Mesenchymal stem cell of Wharton's jelly (primary cell): ENCODE data around the genes KLRF1, KLRC4 and TAS2R30.

- CAGE, long polyA plus RNA: no peak
Observed at GRCh38 chr12:9448608-9449071, 159.1 kb downstream of the KLRB1 start.

DNA sequence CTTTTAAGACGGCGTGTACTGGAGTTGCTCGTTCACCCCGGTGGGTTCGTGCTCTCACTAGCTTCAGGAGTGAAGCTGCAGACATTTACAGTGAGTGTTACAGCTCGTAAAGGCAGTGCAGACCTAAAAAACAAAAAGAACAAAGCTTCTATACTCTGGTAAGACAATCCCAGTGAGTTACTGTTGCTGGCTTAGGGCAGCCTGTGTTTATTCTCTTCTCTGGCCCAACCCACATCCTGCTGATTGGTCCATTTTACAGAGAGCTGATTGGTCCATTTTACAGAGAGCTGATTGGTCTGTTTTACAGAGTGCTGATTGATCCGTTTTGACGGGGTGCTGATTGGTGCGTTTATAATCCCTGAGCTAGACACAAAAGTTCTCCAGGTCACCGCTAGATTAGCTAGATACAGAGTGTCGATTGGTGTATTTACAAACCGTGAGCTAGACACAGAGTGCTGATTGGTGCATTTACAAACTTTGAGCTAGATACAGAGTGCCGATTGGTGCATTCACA is 158.0 kb downstream of the KLRB1 start:
- CAGE, long polyA plus RNA: no peak

- CAGE, long polyA plus RNA: no peak
Observed at GRCh38 chr12:9647264-9647786, 22.2 kb upstream of the CLEC2D start.

GRCh38 chr12:9673351-9673955 is 3.9 kb downstream of the CLEC2D start:
- CAGE, long polyA plus RNA: no peak

- CAGE, long polyA plus RNA: no peak
Observed at GRCh38 chr12:9740433-9740838, 20.3 kb downstream of the CD69 start.

- CAGE, long polyA plus RNA: no peak
Observed at GRCh38 chr12:9754171-9754768, 6.4 kb downstream of the CD69 start.

GRCh38 chr12:9827226-9827523 is at the start of gene KLRF1:
TSS of gene KLRF1 (plus strand) at chr12:9827481.
- CAGE, long polyA plus RNA: no peak

DNA sequence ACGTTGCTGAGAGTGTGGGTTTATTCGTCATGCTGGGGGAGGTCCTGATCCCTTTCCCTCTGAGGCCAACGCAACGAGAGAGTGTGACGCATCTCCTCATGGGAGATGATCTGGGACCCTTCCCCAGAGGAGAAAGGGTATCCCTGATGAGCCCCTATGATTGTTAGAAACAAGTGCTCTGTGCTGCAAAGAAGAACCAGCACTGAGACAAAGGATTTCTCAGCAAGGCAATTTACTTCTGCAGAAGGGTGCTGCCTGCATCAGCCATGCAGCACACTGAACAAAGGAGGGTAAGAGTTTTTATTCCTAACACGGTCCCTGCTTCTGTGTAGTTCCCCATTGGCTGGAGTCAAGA is 21.4 kb downstream of the CLEC2A start:
- CAGE, long polyA plus RNA: no peak

- CAGE, long polyA plus RNA: no peak
Observed at GRCh38 chr12:9964999-9965546, 6.1 kb upstream of the CLEC12A start.

DNA sequence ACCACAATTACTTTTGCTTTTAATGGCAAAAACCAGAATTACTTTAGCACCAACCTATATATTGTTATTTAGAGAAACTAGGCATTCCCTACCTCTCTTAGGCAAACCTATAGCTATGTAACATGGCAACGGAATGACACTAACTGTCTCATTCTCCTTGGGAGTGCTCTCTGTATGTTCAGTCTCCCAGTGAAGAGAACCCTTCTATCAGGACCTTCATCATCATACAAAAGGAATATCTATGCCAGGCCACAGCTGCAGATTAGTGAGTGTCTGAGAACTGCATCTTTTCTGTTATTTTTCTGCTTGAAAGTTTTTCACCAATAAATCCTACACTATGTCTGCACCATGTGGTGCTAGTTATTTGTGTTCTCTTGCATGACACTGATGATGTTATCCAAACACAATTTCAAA is 326 bp upstream of the CLEC12A start:
- CAGE, long polyA plus RNA: no peak

DNA sequence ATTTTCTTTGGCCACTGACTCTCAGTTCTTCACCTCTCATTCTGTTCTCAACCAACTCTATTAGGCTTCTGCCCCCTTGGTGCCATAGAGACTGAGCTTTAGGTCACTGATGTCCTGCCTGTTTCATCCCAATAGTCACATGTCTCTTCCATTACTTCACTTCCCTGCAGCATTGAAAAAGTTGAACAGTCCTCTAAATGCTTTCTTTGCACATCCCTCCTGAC is 2.7 kb downstream of the CLEC12A start:
- CAGE, long polyA plus RNA: no peak

DNA sequence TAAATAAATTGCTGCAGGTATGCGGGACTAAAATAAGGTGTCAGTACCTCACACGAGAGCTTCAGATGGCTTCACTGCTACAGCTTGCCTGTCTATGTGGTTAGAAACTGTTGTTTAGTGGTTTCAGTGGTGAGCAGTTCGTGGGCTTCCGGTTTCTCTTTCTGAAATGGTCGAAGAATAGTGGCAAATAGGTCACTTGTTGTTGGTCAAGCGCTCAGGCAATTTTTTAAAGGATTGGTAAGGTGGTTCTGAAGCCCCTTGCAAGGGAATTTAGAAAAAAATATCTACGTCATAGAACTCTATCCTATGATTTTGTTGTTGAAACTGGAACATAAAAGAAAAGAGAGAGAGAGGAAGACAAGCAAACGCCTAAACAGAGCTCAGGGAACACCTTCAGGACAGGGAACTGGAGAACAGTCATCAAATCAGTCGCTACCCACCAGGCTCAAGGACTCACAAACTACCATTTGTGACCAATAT is 31.3 kb downstream of the GABARAPL1 start:
- CAGE, long polyA plus RNA: no peak

DNA sequence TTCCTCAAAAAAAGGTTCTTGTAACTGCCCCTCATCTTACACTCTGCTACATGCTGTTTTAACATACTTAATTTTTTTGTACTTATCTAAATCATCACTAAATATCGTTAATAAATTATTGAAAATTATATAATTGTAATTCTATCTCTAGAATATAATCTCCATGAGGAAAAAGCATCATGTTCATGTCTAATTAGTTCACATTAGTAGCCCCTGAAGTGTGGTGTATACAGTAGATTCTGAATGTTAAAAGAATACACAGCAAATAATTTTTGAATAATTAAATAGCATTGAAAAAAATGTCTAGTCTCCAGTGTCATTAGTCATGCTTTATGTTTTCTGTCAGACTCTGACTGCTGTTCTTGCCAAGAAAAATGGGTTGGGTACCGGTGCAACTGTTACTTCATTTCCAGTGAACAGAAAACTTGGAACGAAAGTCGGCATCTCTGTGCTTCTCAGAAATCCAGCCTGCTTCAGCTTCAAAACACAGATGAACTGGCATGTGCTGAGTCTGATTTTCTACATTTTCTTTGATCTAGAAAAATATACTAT is 3.5 kb downstream of the KLRD1 start:
- CAGE, long polyA plus RNA: no peak

- CAGE, long polyA plus RNA: no peak
Observed at GRCh38 chr12:10391704-10392077, 1.9 kb upstream of the KLRK1 start.

DNA sequence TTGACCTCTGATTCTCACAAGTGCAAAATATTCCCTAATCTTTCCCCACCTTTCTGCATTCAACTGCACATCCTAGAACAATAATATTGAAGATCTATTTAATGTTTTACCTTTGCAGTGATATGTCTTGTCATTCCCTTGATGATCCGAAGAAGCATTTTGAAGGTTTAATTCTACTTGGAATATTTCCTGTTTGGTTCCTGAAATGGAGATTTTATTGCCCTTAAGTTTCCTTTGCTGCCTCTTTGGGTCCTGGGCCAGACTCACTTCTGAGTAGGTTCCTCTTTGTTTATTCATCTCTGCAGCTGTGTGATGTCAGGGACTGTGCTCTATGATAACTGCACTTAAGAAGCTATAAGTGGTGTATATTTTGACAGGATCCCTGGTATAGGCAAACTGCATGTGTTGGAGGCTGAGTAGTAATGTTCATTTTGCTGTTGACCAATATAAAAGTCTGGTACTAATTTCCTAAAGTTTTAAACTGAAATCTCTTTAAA is at the start of gene KLRC4:
Gene KLRC4, minus strand, starts transcription at position 479 of the 497 bp plus-strand sequence.
- CAGE, long polyA plus RNA: no peak

- CAGE, long polyA plus RNA: no peak
Observed at GRCh38 chr12:10703712-10704392, 19.3 kb downstream of the YBX3 start.

DNA sequence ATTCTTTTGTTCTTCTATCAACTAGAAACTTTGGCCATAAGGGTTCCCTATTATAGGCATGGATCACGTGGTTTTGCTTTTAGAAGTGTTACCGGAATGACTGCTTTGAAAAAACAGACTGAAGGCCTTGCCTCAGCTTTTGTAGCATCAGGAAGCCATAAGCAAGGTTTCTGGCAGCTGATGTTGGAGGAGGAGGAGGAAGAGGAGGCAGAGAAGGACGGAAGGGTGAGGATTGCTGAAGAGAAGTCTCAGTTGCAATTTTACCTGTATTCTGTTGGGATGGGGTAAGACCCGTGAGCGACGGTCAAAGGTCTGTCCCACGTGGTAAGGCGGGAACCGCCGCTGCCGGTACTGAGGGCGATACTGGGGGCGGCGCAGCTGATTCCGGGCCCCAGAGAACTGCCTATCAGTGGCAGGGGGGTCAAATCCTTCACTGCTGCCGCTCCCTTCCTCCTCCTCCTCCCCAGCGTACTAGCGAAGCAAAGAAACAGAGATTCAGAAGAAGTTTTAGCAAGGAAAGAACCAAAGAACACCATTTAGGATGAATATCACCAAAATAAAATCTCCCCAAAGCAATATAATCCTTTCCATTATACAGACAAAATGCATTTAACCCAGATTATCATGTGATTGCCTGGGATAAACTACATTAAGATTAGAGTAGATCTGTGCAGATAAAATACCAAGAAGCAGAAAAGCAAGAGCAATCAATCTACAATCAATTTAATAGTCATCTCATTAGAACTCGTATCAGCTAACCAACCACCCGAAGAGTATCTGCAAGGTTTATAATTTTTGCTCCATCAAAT is 13.3 kb downstream of the YBX3 start:
- CAGE, long polyA plus RNA: no peak

DNA sequence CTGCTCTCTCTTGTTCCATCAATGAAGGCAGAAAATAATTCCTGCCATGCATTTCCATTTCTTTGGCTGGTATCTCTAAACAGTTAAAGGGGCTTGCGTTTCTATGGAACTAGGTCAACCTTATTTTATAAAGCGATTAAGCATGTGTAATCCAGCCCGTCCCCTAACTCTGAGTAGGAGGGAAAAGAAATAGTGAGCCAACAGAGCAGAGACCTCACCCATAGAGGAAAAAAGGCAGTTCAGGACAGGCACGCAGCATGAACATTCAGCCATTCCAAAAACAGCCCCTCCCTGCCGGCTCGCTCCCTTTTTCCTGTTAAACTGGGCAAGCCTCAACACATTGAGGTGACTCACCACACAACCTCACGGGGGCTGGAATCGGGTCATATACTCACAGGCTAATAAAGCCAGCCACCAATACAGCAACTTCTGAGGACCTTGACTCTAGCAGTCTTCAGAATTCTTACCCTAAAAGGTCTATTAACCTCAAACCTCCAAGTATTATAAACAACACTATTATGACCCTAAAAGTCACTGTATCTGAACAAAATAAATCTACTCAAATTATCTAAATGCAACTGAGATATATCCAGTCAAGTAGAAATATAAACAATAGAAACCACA is 6.5 kb downstream of the YBX3 start:
- CAGE, long polyA plus RNA: no peak

DNA sequence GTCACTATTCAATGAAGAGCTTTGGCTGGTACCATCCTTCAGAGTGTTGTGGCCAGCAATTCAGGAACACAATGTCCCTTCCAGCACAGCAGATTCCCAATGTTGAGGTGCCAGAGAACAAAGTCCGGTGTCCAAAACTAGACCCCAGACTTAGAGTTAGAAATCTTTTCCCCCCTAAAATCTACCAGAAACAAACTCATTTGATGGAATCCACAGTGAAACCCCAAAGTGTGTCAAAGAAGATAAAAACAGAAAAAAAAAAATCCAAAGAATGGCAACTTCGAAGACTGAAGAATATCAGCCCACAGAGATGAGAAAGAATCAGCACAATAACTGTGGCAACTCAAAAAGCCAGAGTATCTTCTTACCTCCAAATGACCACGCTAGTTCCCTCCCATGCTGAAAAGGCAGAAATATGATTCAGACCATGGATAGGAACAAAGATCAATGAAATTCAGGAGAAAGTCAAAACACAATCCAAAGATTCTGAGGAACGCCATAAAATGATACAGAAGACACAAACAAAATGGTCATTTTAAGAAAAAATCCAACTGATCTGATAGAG is 13.9 kb upstream of the TAS2R14 start:
- CAGE, long polyA plus RNA: no peak

- CAGE, long polyA plus RNA: no peak
Observed at GRCh38 chr12:11134359-11135066, at the start of gene TAS2R30. TSS of gene TAS2R30 (minus strand) at chr12:11134644.